AG09309 (cell line): ENCODE measurements around the genes ITGAX, TGFB1I1 and SLC5A2.

DNA sequence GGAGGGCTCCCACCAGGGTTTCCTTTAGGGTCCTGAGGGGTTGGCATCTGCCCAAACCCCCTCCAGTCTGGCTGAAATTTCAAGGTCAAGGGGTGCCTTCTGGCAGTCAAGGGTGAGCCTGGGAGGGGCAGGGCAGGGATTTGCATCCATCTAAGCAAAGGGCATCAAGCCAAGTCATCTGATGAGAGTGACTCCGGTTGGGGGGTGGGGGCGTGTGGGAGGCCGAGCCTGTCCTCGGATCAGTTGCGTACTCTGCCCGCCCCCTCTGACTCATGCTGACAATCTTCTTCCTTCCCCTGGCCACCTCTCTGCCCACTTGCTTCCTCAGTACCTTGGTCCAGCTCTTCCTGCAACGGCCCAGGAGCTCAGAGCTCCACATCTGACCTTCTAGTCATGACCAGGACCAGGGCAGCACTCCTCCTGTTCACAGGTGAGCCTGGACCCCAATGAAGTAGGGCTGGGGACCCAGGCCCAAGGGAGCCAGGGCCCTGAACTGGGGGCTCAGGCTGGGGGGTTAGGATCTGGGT, at the start of gene ITGAX:
TSS of gene ITGAX (plus strand) at position 315 of the 527 bp plus-strand sequence.
- RRBS: no CpG with 5 or more reads among the region's 7 CpGs

GRCh38 chr16:31356812-31357847, 2.2 kb downstream of the ITGAX start:
- RRBS: 54% methylated on average over 8 of the region's 34 CpGs

- RRBS: no CpG with 5 or more reads among the region's 7 CpGs
These were observed 11.4 kb downstream of the ITGAD start for GRCh38 chr16:31404378-31405074.

DNA sequence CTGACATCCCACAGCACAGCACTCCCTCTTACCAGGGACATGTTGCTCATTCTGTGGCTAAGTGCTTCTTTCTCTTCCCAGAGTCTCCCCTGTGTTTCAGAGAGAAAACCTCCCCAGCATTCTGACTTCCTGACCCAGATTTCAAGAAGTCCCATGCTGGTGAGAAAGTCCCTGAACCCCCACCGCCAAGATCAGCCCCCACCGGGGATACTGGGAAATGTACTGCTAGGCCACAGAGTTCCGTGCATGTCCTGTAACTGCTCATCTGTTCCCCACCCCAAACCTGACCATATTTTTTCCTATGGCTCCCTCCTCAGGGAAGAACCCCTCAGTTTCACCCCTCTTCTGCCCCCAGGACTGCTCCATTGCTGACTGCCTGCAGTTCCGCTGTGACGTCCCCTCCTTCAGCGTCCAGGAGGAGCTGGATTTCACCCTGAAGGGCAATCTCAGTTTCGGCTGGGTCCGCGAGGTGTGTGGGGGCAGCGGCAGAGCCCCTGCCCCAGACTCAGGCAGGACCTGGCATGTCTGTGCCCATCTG, 4.6 kb downstream of the COX6A2 start:
- RRBS: no CpG with 5 or more reads among the region's 10 CpGs

- RRBS: 8% methylated on average over 3 of the region's 25 CpGs
These were observed 5.7 kb upstream of the ARMC5 start for GRCh38 chr16:31453233-31454370.

DNA sequence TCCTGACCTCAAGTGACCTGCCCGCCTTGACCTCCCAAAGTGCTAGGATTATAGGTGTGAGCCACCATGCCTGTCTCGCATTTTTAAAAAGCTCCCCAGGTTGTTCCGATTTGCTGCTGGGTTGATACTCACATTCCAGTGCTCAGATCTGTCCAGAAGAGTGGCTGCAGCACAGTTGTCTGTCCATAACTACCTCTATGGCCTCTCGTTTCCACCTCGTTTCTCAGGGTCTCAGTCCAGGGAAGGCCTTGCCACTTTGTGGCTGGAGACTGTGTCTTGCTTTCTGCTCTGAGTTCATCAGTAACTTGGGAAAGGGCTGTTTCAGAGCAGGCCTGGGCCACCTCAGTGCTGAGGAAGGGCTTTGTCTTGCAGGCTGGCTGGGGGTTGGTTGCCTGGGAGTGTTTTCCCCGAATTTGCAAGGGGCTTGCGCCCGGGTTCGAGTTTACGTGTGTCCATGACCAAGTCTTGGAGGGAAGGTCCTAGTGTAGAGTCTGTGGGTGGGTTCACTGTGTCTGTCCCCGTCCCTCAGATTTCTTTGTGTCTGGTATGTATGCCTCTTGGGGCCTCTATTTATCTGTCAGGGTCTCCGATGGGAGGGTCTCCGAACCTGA, 767 bp upstream of the TGFB1I1 start:
- RRBS: no CpG with 5 or more reads among the region's 13 CpGs

GRCh38 chr16:31471691-31472637, at the start of gene TGFB1I1:
TSS of gene TGFB1I1 (plus strand) at chr16:31472152.
- RRBS: 3% methylated on average over 29 of the region's 65 CpGs

DNA sequence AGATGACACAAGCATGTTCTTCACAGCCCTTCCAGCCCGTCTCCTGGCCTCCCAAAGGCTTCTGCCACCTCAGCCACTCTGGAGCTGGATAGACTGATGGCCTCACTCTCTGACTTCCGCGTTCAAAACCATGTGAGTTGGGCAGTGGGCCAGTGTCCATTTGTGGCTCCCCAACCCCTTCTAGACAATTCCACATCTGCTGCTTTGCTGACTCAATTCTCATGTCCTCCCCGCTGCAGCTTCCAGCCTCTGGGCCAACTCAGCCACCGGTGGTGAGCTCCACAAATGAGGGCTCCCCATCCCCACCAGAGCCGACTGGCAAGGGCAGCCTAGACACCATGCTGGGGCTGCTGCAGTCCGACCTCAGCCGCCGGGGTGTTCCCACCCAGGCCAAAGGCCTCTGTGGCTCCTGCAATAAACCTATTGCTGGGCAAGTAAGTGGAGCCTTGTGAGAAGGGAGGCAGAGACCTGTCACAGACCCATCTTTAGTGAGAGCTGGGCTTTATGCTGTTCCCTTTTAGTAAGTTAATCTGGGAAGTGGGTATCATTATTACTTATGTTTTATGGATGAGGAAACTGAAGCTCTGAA, 2.5 kb downstream of the TGFB1I1 start:
- RRBS: no CpG with 5 or more reads among the region's 9 CpGs

- RRBS: no CpG with 5 or more reads among the region's 4 CpGs
These were observed at the start of gene SLC5A2 for GRCh38 chr16:31482891-31483194. TSS of gene SLC5A2 (plus strand) at chr16:31483123.

- RRBS: no CpG with 5 or more reads among the region's 8 CpGs
These were observed 9.0 kb downstream of the SLC5A2 start for GRCh38 chr16:31491878-31492426.

DNA sequence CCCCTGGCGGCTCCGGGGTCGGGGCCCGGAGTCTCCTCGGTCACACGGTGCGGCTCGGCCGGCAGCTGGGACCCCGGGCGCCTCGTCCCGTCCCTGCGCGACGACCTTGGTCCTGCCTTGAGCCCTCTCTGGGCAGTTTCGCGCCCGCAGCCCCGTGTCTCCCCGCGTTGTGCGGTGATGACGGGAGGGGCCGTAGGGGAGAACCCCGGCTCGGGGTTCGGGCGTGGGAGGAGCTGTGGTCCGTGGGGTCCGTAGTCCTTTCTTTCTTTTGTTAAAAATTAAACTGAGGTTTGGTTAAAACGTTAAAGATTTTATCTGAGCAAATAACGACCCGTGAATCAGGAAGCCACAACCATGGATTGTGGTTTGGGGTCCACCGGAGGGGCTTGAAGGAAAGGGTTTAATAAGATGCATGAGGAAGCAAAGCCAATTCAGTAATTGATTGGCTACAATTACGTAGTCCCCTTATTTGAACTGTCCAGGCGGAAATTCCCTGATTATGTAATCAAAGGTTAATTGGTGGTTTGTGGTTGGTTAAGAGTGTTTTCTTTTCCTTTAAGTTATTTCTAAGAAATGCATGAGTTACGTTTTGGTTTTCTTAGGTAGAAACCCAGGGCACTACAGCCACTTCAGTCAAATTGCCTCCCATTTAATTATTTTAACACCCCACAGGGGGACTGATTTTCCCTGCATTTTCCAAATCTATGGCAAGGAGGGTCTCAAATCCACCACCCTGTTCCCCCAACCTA, 12.1 kb upstream of the KRBOX5 start:
- RRBS: no CpG with 5 or more reads among the region's 38 CpGs

- RRBS: no CpG with 5 or more reads among the region's 7 CpGs
These were observed 267 bp upstream of the ZNF267 start for GRCh38 chr16:31873393-31873687.

DNA sequence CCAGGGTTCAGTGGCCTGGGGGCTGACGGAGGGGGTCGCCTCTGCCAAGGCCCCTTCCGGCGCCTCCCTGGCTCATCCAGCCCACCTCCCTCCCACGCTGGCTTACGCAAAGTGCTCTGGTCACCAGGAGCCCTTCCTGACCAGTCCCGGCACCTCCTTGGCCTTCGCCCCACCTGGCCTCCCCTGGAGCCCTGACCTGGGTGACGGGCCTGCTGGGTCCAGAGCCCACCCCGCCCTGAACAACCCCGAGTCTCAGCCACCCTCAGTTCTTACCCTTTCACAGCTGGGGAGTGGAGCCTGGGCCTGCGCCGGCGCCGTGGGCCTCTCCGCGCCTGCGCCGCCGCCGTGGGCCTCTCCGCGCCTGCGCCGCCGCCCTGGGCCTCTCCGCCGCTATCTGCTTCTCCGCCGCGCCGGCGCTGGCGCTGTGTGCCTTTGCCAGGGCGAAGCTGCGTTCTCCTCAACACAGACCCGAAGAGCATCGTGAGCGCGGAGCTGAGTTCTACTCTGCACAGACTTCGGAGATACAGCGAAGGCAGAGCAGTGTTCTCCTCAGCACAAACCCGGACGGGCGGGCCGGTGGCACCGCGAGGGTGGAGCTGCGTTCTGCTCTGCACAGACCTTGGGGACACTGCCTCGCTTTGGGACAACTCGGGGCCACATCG, 247.6 kb downstream of the TP53TG3F start:
- RRBS: 51% methylated on average over 8 of the region's 52 CpGs

- RRBS: no CpG with 5 or more reads among the region's 17 CpGs
These were observed 1748.0 kb downstream of the TP53TG3F start for GRCh38 chr16:35207423-35207715.

DNA sequence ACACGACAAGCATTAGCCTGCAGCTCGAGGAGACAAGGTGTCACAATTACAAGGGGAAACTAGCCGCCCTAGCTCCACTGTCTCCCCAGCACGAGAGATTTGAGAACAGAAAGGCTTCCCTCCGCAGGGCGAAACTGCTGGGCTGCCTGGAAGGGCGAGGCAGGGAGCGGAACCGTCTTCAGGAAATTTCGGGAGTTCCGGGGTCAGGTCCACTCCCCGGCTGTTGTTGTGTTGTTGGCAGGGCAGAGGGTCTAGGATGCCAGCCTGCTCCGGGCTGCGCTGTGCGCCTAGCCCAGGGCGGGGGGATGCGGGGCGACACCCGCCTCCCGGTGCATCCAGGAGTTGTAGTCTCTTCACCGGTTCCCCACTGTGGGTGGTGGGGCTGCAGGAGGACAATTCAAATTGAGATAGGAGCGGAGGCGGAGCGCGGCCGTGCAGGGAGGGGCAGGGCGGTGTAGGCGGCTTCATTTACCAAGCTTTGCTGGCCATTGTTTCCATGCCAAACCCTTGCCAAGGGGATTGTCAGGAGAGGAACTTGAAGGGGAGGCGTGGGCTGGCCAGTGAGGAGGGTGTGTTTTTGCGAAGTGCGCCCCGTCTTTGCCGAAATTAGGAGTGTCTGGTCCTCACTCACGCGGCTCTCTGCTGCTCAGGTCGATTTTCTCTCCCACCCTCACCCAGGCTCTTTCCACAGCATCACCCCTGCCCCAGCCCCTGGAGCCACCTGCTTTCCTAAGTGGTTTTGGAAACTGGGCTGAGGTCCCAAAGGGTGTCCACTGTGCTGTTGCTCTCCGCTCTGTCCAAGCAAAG, 2047.5 kb downstream of the TP53TG3F start:
- RRBS: 44% methylated on average over 9 of the region's 37 CpGs

DNA sequence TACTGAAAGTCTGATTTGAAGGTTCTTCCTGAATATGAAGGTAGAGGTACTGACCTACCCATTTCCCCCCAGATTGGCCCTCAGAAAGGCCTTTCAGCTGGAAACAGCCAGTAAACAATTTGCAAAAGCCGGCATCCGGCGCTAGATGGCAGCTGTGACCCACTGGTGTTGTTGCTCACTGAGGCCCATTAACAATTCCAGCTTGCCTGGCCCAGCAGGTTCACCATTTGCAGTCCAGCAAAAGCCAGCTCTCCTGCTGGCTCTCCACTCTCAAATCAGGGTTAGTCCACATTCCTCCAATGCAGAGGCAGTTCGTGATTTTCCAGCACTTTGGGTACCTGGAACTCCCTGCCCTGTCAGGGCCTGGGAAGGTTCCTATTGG, 23.0 kb upstream of the C16orf87 start:
- RRBS: no CpG with 5 or more reads among the region's 4 CpGs

DNA sequence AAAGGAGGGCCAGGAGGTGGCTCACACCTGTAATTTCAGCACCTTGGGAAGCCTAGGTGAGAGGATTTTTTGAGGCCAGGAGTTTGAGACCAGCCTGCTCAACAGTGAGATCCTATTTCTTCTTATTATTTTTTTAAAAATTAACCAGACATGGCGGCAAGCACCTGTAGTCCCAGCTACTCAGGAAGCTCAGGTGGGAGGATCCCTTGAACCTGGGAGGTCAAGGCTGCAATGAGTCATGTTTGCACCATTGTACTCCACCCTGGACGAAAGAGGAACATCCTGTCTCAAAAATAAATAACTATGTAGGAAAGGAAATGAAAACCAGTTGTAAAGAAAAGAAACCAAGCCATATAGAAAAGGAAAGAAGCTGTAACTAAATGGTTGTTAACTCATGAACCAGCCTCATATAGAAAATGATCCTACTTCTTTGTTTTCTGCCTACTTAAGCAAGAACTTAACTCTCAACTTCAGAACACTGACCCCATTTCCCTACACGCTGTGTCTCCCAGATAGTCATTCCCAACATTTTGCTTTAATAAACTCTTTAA, 19.8 kb upstream of the GPT2 start:
- RRBS: no CpG with 5 or more reads among the region's 3 CpGs

DNA sequence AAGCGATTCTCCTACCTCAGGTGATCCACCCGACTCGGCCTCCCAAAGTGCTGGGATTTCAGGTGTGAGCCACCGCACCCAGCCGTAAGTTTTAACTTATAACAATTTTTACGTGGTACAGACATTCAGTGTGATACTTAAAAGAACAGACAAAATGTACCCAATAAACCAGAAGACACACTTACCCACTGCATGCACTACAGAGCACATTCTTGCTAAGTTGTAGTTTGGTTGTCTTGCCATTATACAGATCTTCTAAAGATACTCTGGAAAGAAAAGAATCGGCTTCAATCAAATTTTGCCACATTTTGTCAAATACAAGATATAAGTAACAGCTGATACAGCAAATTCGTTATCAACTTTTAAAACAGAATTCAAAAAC, 5.6 kb downstream of the DNAJA2 start:
- RRBS: no CpG with 5 or more reads among the region's 8 CpGs

GRCh38 chr16:46972483-46973524, 670 bp downstream of the DNAJA2 start:
- RRBS: 2% methylated on average over 43 of the region's 88 CpGs

DNA sequence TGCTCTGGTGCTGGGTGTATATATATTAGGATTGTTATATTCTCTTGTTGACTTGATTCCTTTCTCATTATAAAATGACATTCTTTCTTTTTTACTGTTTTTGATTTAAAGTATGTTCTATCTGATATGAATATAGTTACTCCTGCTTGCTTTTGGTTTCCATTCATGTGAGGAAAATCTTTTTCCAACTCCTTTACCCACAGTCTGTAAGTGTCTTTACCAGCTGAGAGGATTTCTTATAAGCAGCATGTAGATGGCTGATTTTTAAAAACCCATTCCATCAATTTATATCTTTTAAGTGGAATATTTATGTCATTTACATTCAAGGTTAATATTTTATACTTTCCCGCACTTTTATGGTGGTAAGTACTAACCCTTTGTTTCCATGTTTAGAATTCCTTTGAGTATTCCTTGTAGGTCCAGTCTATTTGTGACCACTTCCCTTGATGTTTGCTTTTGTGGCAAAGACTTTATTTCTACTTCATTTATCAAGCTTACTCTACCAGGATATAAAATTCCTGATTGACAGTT, 153.4 kb upstream of the NETO2 start:
- RRBS: no CpG with 5 or more reads among the region's 1 CpG